Bile duct (tissue), 1 donor: Measurements from ENCODE around the gene AURKA.

- PRO-cap = no peak
Measured at GRCh38 chr20:53750950-53751683, 157.5 kb upstream of the ZNF217 start.

DNA sequence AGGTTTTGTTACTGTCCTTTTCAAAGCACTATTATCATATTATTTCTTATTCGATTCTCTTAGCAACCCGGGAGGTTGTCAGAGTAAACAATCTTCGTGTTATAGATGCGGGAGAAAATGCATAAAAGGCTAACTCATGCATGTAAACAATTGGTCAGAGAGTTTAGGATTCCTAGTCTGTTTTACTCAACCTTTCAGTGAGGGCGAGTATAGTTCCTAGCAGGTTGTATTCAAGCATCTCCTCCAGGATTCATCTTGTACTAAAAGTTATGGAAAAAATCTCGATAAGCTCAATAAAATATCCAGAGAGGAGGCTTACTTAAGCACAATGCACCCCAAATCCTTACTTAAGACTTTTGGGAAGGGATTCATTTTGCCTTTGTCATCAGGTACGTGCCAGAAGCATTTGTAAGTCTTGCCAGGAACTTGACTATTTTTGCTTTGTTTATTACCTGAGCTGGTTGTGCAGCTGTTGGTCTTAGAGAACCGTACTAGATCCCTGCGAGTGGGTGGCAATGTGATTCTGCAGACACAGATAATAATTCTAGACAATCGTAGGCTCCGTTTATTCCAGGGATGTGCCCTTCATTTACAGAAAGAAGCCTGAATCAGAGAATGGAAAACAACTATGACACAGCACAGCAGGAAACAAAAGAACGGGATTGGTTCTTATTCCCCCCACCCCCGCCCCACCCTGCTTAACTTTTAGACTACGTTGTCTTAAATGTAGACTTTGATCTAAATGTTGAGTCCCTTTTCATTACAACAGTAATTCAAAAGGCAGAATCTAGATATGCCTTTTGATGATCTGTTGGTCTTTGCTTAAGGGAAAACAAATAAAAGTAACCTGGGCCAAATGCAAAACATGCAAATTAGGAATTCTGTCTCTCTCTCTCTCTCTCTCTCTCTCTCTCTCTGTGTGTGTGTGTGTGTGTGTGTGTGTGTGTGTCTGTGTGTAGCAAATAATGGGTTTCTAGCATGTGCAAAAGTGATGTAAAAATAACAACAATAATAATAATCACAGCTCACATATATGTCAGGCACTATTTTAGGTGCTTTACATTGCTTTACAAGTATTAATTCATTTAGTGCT lies 159.9 kb upstream of the ZNF217 start:
- PRO-cap = no peak

DNA sequence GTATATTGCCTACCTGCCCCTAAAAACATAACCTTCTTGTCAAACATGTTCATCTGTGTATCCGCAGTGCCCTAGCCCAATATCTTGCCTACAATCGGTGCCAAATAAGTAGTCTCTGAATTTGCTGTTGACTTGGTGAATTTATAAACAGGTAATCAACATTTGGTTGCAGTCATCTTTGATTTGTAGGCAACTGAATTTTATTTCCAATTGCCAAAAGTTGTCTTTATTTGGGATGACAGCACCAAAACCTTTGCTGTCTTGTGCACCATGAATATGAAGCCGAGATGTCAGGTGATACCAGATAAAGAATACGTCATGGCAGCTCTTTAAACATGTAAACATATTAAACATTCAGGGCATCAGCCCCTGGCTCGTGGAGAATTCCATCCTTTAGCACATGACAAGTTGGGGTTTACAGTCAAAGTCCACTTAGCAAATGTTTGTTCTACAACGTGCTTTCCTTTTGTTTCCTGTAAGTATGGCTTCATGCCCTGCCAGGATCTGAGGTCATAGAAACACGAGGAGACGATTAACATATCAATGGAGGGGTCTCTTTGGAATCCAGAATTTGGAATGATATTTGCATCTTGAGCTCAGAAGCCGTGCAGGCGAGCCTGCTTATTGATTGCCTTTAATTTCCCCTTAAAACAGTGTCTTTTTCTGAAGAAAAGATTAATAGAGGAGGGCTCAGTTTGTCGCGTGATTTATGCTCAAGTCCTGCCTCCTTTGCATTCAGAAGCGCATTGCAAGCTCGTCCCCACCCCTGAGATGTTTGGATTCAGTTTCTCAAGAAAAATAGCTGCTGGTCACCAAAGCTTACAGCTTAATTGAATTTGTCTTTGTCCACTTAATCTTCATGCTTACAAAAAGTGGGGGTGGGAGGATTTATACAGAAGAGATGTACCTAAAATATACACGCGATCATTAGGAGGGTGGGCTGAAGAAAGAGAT lies 170.2 kb upstream of the ZNF217 start:
- PRO-cap = bidirectional peak, plus-strand start at position 507 of the sequence, minus-strand start at position 292 of the sequence

- PRO-cap = no peak
Measured at GRCh38 chr20:53786130-53786574, 192.5 kb upstream of the ZNF217 start.

DNA sequence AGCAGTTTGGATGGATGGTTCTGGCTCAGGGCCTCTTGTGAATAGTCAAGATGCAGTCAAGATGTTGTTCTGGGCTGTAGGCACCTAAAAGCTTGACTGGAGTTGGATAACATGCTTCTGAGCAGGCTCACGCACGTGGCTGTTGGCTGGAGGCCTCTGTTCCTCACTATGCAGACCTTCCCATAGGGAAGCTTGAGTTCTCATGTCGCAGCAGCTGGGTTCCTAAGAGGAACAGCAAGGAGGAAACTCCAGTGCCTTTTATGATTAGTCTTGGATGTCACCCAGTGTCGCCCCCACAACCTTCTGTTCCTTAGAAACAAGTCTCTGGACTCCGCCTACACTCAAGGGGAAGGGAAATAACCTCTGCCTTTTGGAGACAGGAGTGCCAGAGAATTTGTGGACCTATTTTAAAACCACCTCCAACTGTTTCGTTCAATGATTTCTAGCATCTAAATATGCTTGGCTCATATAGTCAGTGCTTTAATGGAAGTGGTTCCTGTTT lies 210.7 kb downstream of the BCAS1 start:
- PRO-cap = no peak

DNA sequence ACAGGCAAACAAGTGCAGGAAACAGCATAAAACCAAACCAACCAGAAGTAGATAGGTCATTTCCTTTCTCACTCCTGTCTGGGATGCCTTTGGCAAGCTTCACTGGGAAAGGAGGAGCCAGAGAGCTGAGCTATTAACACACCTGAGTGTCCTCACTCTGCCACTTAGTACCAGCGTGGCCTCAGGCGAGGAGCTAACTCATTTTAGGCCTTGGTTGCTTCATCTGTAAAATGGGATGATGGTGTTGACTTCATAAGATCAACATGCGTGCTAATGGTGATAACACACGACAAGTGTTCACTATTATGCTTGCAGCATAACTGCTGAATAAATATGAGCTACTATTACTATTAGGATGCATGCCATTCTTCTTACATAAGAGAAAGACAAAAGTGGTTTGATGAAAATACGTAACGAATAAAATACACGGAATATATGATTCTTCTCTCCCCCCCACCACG lies 185.4 kb downstream of the BCAS1 start:
- PRO-cap = no peak

DNA sequence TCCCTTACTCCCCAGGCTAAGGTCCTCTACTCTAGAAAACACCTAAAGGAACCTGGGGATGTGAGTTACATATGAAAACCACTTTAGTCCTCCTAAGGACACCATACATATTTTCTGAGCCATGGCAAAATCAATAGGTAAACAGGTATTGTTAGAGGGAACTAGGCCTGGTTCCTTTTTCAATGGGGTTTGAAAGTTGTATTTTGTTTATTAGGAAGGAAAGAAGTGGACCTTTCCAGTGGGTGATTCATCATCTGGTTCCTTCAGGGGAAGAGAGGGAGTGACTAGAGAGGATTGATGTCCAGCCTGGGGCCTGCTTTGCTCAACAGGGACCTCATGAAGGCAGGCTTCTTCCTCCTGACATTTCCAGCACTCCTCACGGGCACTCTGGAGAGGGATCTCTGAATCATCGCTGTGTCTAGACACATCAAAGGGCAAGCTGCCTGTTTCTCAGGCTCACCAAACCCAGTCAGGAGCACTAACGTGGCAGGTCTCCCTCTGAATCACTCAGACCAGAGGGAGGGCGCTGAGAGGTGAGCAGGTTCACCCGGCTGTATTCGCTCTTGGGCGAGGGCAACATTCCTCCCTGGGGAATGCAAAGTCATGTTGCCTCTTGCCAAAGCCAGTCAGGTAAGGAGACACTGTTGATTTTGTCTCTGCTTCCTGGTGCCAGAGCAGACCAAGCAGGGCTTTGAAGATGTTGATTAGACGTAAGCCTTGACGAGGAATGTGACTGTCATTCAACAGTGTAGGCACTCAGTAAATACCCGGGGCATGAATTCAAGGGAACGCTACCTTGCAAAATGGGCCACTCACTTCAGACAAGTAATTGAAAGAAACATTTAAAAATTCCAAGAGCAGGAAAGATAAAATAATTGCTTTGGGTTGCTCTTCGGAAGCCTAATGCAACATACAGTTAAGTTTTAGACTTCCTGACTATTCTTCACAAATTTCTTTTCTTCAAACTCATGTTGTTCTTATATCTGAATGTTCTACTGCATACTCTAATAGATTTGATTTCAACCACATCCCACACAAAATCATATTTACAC lies 50.2 kb downstream of the CYP24A1 start:
- PRO-cap = unidirectional peak, minus-strand start at position 403 of the sequence; unidirectional peak, minus-strand start at position 507 of the sequence

DNA sequence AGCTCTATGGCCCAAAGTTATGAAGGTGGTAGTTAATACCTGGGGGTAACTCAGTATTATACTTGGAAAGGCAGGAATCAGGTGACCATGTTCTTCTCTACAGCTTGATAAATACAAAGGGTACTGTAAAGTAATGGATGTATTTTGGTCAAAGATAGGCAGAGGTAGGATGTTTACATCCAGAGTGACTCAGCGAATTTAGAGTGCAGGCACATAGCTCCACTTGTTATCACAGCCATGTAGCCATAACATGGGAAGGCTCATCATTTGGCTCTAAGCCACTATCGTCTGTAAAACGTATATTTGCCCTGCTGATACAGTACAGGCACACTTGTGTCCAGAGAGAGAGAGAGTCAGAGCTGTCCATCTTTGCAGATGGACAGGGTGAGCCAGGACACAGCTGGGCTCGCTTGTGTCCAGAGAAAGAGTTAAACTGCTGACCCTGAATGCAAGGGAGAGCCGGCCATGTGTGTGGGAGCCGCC lies 618.9 kb downstream of the DOK5 start:
- PRO-cap = no peak

DNA sequence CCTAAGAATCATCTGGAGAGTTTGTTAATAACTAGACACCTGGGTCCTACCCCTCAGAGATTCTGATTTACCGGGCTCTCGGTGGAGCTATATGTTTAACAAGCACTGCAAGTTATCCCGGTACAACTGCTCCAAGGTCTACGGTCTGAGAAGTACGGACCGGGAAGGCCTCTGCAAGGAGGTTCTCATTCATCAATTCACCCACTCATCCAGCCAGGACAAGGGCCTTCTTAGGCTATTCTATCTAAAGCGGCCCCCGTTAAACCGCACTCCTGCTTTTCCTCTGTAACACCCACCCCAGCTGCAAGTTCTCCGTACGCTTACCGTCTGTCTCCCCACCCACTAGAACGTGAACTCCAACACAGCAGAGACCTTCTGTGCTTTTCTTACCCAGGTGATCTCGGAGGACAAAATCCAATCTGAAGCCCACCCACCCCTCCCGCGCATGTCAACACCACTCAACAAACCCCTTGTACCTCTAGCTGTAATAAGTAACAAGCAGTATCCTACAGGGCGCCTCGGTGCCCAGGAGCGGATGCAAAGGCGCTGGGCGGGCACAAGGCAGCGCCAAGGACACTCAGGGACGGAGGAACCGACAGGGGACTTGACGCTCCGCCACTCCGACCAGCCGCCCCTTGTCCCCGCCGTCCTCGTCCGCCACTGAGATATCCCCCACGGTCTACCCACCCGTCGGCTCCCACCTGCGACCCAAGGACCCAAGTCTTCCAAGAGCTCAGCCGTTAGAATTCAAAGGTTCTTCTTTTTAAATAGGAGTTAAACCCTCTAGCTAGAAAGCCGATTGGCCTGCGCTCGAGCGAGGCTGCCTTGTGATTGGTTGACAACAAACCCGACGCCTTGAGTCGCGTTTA lies at the start of gene AURKA:
Gene AURKA (minus strand): TSS at position 749 of the 869 bp plus-strand sequence.
- PRO-cap = bidirectional peak, plus-strand start outside the sequence, minus-strand start at position 738 of the sequence

- PRO-cap = no peak
Measured at GRCh38 chr20:56483890-56484425, 15.5 kb downstream of the RTF2 start.

- PRO-cap = no peak
Measured at GRCh38 chr20:56624864-56625419, 4.2 kb upstream of the TFAP2C start.

GRCh38 chr20:56632014-56632582 lies 3.0 kb downstream of the TFAP2C start:
- PRO-cap = no peak

DNA sequence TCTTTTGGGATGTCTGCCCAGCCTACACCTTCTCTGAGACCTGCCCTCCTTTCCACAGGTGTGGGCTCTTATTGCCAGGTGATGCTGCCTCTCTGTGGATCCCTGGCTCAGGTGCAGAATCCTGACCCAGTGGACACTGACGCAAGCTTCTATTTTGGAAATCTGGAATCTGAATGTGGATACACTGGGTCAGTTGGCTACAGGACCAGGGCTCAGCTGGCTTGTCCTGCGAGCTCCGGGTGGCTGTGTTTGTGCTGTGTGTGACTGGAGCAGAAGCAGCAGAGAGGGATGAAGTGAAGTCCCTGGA lies 54.4 kb downstream of the TFAP2C start:
- PRO-cap = no peak

GRCh38 chr20:57162195-57162688 lies 104.2 kb downstream of the BMP7 start:
- PRO-cap = no peak

DNA sequence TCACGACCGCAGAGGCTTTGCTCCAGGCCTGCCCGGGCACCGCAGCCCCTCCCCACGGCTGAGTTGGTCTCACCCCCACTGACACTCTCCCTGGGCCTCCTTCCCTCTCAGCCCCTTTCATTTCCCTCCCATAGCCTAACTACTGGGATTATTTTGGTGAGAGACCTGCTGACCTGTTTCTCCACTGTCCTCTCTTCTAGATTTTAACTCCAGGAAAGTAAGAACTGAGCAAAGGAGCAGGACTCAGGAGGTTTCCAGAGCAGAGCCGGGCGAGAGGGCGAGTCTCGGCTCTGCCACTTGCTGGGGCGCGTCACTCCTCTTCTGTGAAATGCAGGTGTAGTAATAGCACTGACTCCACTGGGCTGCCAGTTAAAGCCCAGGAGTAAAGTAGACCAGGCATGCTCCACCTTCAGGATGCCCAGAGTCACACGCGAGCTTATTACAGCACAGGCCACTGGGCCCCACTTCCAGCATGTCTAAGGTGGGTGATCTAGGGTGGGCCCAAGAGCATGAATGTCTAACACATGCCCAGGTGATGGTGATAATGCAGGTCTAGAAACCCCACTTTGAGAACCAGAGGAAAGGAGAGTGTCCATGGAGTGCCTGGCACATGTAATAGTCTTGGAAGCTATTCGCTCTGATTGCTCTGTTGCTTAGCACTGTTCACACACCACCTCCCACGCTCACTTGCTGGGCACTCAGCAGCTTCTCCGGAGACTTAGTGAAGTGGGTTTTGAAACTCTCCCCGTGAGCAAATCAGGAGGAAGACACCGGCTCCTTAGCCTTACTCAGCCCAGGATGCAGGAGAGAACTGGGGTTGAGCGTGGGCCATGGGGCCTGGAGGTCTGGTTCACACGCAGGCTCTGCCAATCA lies 22.5 kb downstream of the BMP7 start:
- PRO-cap = no peak

GRCh38 chr20:57247499-57247880 lies 19.0 kb downstream of the BMP7 start:
- PRO-cap = no peak

DNA sequence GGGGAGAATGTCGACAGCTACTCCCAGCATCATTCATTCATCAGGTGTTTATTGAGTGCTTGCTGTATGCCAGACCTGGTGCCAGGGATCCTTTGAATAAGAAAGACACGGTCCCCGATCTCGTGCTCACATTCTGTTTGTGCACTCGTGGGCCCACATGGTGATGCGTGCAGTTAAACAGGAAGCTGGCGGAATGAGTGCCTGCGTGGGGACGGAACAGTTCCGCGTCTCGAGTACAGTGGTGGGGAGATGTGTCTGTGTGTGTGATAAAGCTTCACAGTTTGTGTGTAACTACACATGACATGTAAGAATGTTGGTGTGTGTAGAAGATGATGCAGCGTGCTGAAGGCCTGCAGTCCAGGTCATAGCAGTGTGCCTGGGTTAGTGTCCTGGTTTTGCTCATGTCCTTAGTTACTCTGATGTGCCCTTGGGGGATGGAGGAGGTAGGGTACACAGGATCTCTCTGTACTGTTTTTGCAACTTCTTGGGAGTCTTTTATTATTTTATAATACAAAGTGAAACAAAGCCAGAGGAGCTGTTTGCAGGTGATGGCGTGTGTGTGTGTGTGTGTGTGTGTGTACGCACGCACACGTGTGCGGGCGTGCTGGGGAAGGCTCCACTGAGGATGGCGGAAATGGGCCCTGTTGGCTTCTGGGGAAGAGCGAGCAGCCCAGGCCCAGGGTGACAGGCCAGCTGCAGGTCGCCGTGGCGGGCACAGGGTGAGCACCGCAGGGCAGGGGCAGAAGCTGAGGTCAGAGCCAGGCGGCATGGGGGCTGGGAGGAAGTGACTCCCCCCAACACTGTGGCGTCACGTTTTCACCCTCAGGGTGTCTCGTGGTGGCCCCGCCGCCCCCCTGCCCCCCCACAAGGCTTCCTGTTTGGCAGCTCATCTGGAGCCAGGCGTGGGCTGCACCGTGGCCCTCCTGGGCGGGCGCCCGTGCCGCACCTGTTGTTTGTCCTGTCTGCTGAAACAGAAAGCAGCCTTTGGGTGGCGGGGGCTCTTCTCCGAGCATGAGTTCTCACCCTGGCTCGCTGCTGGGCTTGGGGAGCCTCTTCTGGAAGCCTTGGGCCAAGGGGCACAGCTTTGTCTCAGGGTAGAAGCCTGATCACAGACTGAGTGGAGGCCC lies 6.9 kb downstream of the RBM38 start:
- PRO-cap = no peak

DNA sequence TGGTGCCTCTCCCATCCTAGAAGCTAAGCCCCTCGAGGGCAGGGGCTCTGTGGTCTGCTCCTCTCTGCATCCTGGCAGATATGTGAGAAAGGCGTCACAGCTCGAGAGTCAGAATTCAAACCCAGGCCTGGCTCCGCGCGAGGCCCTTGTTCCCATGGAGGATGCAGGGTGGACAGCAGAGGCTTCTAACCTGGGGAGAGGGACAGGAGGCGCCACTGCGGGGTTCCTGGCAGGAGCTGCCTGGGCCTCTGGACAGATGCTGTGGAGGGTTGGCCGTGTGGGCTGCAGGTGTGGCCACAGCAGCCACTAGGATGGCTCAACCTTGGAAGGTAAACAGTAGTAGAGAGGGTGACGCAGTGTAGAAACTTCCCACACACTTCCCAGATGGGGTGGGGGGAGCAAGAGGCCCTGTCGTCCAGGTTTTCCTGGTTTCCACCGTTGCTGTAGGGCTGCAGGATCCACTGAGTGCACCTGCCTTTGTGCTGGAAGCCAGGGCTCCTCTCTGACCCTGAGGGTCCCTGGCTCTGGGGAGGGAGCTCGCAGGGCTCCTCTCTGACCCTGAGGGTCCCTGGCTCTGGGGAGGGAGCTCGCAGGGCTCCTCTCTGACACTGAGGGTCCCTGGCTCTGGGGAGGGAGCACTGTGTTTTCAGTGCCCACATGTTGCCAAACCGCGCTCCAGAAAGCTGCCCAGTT lies 14.2 kb downstream of the RBM38 start:
- PRO-cap = no peak

GRCh38 chr20:57495081-57495635 lies 29.8 kb downstream of the CTCFL start:
- PRO-cap = no peak

DNA sequence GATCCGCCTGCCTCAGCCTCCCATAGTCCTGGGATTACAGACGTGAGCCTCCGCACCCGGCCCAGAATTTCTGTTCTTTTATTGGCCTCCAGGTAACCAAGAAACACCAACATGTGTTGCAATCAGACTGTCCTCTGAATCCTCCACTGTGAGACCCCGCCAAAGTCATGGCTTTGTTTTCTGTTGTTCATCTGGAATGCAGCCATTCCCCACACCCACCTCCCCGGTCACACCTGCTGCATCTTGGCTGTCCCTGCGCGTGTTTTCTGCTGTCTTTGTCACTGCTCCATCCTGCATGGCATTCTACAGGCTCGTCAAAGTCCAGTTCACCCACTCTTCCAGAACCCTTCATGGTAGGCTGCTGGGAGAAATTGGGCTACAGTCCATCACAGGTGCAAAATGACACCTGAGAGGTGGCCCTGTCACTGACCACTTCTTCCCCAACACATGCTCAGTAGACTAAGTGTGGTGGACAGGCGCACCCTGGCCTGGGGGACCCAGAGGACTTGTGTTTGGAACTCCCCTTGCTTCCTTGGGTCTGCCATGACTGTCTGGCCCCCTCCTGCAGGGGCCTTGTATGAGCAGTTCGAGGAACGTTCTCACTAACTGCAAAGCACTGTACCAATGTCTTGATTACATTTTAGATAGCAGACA lies 4.2 kb upstream of the PCK1 start:
- PRO-cap = no peak